HT1080 (cell line): ENCODE measurements around a stretch of chr10.

DNA sequence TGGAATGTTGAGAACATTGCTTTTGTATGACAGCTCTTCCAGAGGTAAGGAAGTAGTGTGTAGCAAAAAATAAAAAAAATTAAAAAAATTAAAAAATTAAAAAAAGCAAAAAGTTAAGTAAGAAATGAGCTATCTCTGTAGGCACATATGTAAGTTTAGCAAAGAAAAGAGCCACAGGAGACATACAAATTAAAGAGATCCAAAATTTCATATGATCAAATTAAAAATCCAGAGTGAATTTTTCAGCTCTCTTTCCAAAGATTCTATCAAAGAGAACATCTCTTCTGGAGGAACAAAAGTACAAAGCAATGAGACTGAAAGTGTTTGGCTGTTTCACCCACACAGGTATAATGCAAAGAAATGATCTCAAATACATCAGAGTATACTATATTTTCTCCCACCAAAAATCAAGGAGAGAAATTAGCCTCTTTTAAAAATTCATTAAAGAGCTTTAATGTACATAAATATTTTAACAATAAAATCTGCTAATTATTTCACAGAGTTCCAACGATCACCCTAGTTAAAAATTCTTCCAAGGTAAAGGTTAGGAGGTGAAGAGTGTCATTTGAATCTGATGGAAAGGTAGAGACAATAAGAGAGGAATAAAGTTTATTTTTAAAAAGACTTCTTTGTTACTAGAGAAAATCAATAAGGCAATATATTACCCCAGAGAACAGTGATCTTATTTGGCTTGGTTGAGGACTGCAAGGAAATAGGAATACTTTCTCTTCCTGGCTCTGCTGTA is 74.9 kb upstream of the ASAH2 start:
RAMPAGE:
- cytosol, long total RNA, result no peak
- long total RNA, result no peak
- nucleus, long total RNA, result no peak

GRCh38 chr10:50333040-50334128 is 82.1 kb upstream of the ASAH2 start:
RAMPAGE:
- cytosol, long total RNA, result no peak
- long total RNA, result no peak
- nucleus, long total RNA, result no peak

DNA sequence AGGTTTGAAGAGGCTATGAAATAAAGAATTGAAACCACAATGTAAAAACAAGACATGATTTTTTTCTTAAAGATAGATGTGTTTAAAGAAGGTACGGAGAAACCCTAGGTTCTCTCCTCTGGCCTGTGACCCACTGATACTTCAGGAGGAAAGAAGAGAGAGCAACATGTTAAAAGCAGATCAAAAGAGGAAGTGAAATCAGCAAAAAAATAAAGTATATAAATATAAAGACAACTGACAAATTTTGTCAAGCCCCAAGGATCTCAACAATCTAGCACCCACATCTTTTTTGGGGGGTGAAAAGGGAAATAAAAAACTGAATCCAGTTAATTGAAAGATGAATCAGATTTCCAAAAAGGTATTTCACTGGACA is 111.4 kb upstream of the ASAH2 start:
RAMPAGE:
- cytosol, long total RNA, result no peak
- long total RNA, result no peak
- nucleus, long total RNA, result no peak

RAMPAGE:
- cytosol, long total RNA, result no peak
- long total RNA, result no peak
- nucleus, long total RNA, result no peak
Measured at GRCh38 chr10:50395241-50395913, 144.1 kb upstream of the ASAH2 start.

DNA sequence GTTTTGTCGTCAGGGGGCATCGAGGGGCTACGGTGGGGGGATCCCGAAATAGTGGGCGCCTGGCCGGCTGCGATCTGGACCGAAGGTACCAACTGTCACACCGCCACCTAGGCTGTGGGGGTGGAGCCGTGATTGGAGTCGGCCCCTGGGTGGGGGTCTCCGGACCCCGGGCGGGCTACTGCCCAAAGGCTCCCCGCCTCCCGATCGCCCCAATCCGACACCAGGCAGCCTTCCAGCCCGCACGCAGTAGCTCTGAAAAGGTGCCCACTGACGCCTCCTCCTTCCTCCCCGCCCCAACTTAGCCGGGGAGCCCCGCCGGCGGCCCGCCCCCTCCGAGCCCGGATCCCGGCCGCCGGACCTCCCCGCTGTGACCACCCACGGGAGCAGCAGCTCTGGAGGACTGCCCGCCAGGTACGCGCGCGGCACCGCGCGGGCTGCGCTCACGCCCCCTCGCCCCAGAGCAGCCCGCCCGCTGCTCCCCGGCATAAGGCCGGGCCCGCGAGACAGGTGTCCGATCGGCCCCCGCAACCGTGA is 548 bp downstream of the SGMS1 start:
RAMPAGE:
- cytosol, long total RNA, result no peak
- long total RNA, result no peak
- nucleus, long total RNA, result no peak

DNA sequence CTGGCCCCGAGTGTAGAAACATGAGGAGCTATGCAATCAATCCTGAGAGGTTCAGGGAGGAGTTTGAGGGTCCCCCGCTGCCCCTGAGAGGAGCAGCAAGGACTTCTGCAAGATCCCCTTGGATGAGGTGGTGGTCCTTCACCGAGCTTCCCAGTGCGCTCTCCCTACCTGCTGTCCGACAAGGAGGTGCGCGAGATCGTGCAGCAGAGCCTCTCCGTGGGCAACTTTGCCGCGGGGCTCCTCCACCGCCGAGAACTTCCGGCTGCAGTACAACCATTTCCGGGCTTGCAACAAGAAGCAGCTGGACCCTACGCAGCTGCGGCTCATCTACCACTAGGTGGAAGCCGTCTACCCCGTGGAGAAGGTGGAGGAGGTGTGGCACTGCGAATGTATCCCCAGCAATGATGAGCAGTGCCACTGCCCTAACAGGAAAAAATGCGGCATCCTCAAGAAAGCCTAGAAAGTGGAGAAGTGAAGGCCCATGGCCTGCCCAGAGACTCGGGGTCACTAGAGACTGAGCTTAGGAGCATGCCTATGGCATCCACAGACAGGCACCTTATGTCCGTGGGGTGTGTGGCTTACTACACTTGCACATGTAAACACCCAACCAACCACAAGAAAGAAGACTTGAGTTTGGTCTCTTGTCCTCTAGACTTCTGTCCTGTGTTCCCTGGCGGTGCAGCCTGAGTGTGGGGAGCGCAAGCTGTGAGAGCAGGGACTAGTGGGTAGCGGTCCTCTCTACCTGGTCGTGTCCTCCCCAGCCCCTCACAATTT is 36.4 kb upstream of the SGMS1 start:
RAMPAGE:
- cytosol, long total RNA, result no peak
- long total RNA, result no peak
- nucleus, long total RNA, result no peak

DNA sequence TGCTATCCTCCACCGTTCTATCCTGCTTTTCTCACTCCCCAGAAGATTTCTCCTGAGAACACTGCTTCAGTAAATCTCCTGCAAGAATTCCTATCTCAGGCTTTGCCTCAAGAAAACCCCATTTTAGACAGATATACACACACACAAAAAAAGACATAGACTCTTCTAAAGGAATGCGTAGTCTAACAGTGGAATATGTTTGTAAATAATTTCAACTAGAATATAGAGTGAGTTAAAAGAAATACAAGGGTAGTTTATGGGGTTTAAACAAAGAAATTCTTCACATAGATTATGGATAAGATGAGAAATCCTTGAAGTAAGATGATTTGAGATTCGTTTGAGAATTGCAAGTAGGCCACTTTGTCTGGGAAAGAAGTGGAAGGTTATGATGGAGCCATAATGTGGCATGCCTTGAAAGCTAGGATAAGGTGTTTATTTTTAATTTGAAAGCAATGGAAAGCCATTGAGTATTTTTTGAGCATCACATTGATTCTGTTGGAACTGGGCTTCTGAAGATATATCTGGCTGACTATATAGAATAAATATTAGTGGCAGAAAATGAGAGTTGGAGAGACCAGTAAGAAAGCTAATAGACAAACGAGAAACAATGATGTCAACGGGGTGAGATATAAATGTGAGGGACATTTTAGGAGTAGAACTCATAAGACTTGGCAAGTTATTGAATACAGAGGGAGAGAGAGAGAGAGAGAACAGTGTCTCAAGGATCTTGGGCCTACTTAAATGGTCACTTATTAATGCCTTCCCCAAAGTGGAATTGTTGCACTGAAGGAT is 128.3 kb downstream of the PRKG1 start:
RAMPAGE:
- cytosol, long total RNA, result no peak
- long total RNA, result no peak
- nucleus, long total RNA, result no peak

RAMPAGE:
- cytosol, long total RNA, result no peak
- long total RNA, result no peak
- nucleus, long total RNA, result no peak
Measured at GRCh38 chr10:51344147-51344645, 269.9 kb downstream of the PRKG1 start.

DNA sequence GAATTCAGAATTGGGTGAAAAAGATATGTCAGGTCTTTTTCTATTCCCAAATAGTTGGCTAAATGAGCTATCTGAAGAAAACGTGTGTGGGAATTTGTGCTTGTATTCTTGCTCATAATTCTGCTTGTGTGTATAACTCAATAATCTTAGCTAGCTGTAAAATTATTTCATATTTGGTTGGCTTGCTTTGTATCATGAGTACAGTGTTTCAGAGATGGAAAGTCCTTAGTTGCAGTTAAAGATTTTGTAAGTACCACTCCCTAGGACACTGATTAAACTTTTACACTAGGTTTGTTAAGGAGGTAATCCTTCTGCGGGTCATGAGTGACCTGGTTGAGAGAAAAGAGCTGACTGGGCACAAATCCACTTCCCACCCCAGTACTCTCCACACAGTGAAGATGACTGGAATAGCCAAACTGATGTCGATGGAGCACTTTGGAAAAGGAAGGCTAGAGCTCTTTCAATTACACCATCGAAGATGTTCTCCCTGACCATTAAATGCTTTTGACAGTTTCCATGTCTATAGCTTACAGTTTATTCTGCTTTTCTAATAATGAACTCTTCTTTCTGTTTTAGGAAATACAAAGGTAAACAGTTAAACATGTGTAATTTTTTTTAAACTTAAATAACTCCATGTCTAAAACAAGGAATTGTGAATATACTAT is 191.9 kb downstream of the CSTF2T start:
RAMPAGE:
- cytosol, long total RNA, result no peak
- long total RNA, result no peak
- nucleus, long total RNA, result no peak

GRCh38 chr10:52232501-52233183 is 81.4 kb upstream of the DKK1 start:
RAMPAGE:
- cytosol, long total RNA, result no peak
- long total RNA, result no peak
- nucleus, long total RNA, result no peak

DNA sequence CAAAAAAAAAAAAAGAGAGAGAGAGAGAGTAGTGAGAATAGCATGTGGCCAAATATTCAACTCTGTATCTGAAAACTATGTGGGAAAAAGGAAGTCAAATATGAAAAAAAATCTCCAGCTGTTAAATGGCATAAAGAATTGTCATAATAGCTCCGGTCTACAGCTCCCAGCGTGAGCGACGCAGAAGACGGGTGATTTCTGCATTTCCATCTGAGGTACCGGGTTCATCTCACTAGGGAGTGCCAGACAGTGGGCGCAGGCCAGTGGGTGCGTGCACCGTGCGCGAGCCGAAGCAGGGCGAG is 80.9 kb upstream of the DKK1 start:
RAMPAGE:
- cytosol, long total RNA, result no peak
- long total RNA, result no peak
- nucleus, long total RNA, result no peak

GRCh38 chr10:52318925-52319303 is 4.8 kb downstream of the DKK1 start:
RAMPAGE:
- cytosol, long total RNA, result no peak
- long total RNA, result no peak
- nucleus, long total RNA, result no peak

DNA sequence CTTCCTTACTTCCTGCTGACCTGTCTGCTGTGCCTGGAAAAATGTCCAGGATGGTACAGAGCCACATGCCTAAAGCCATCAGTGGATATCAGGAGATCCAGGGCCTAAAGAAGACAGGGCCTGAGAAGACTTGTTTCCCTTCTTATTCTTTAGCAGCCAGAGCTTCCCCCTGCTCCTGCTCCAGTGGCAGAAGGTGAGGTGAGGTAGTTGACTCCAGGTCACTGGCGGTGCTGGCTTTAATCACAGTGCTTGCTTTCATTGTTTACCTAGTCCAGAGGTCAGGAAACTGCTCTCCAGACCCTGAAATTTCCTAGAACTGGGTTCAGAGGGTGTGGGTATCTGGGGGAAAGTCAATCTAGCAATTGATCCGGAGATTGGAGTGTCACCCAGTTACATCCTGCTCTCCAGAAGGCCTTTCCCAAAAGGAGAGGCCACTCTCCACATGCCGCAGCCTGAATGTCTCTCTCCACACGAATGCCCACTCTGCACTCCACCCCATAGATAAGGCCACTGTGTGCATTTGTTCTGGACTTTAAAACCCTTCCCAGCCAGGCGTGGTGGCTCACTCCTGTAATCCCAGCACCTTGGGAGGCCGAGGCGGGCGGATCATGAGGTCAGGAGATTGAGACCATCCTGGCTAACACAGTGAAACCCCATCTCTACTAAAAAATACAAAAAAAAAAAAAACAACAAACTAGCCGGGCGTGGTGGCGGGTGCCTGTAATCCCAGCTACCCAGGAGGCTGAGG is 2.1 kb upstream of the MBL2 start:
RAMPAGE:
- cytosol, long total RNA, result no peak
- long total RNA, result no peak
- nucleus, long total RNA, result no peak

DNA sequence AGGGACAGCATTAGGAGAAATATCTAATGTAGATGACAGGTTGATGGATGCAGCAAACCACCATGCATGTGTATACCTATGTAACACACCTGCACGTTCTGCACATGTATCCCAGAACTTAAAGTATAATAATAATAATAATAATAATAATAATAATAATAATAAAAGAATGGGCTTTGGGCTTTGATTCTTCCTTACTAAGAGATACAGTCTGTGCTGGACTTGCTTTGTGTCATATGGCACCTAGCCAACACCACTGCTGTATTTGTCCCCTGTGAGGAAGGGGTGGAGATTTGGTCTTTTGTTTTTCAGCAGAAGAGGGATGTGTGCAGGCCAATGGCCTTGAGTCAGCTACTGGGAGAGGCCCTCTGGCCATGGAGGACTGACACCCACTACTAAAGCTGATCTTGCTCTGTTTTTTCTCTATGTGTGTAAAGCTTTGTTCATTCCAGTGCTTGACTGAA is 573.0 kb upstream of the PCDH15 start:
RAMPAGE:
- cytosol, long total RNA, result no peak
- long total RNA, result no peak
- nucleus, long total RNA, result no peak

RAMPAGE:
- cytosol, long total RNA, result no peak
- long total RNA, result no peak
- nucleus, long total RNA, result no peak
Measured at GRCh38 chr10:58268207-58268558, 489 bp upstream of the IPMK start.

DNA sequence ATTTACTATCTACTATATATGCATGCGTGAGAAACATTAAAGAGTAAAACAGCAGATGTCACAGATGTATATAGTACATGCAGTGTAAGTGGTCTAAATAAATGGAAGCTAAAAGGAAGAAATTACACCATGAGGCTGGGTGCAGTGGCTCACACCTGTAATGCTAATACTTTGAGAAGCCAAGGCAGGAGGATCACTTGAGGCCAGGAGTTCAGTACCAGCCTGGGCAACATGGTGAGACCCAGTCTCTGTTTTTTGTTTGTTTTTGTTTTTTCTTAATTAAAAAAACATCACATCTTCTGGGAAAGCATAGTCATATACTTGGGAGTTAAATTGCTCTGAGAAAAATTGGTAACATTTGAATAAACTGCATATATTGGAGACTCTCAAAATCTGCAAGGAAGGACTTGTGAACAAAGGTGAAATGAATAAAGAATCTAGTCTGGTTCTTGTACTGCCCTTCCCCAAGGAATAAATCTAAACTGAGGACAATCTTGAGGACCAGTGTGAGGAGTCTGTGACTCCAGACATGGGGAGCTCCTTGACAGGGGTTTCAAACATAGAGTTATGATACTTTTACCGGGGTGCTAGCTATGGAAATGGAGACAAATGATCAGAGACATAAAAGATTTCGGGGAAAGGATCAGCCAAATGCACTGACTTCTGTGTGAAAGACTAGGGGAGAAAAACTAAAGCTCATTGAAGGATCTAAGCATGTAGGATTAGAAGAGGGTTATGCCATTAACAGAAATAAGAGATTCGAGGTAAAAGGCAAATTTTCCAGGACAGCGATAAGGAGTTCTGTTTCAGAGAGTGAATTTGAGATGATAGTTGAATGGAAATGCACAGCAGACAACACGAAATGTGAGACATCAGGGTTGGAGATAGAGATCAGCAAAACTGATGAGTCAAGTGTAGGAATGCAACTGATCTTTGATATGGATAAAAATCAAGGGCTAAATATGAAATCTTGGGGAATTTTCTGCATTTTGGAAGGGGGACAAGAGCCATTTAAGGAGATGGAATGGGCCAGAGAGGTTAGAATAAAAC is 11.1 kb downstream of the CISD1 start:
RAMPAGE:
- cytosol, long total RNA, result no peak
- long total RNA, result no peak
- nucleus, long total RNA, result no peak

GRCh38 chr10:59019050-59019408 is 157.4 kb upstream of the PHYHIPL start:
RAMPAGE:
- cytosol, long total RNA, result no peak
- long total RNA, result no peak
- nucleus, long total RNA, result no peak

RAMPAGE:
- cytosol, long total RNA, result no peak
- long total RNA, result no peak
- nucleus, long total RNA, result no peak
Measured at GRCh38 chr10:59322762-59323342, 39.5 kb downstream of the FAM13C start.

DNA sequence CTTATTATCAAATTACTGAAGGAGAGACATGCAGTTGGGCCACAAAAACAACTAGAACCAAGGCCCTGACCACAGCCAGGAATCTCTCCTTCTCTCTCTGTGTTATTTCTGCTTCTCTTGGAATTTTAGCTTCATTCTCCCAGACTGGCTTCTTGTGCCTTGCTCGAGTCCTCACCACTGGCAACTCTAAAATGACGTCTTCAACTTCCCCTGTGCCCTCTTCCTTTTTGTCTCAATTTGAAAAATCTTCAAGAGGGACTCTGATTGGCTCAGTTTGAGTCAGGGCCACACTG is 25.3 kb upstream of the FAM13C start:
RAMPAGE:
- cytosol, long total RNA, result no peak
- long total RNA, result no peak
- nucleus, long total RNA, result no peak

GRCh38 chr10:59674153-59674668 is 35.4 kb downstream of the SLC16A9 start:
RAMPAGE:
- cytosol, long total RNA, result no peak
- long total RNA, result no peak
- nucleus, long total RNA, result no peak